Kidney (tissue), 2 donors: ENCODE results near the genes MMP25, ZNF200 and NAA60.

- PRO-cap: no peak
- RRBS: 16% methylated on average over 22 of the region's 48 CpGs
These were observed 1.8 kb upstream of the PAQR4 start for GRCh38 chr16:2967345-2967818.

DNA sequence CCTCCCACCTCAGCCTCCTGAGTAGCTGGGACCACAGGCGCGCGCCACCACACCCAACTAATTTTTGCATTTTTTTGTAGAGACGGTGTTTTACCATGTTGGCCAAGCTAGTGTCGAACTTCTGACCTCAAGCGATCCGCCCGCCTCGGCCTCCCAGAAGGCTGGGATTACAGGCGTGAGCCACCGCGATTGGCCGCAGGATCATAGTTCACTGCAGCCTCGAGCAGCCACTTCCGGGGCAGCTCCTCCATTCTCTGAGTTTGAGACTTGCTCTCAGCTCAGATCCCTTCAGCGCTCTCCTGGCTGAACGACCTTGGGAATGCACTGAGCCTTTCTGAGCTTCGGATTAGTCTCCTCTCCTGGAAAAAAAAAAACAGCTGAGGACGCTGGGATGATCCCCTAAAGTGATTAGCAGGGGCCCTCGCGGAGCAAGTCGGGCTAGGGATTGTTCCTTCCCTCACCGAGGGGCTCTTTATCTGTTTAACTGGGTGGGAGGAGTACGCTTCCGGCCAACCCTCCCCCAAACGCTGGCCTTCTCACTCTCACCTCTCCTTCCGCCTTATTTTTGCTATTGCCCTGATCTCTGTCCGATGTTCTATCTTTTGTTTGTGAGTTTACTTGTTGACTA is 1.2 kb upstream of the PKMYT1 start:
- PRO-cap: no peak
- RRBS: no CpG with 5 or more reads among the region's 28 CpGs

GRCh38 chr16:3004677-3005309 is 7.9 kb upstream of the CLDN9 start:
- PRO-cap: no peak
- RRBS: no CpG with 5 or more reads among the region's 42 CpGs

DNA sequence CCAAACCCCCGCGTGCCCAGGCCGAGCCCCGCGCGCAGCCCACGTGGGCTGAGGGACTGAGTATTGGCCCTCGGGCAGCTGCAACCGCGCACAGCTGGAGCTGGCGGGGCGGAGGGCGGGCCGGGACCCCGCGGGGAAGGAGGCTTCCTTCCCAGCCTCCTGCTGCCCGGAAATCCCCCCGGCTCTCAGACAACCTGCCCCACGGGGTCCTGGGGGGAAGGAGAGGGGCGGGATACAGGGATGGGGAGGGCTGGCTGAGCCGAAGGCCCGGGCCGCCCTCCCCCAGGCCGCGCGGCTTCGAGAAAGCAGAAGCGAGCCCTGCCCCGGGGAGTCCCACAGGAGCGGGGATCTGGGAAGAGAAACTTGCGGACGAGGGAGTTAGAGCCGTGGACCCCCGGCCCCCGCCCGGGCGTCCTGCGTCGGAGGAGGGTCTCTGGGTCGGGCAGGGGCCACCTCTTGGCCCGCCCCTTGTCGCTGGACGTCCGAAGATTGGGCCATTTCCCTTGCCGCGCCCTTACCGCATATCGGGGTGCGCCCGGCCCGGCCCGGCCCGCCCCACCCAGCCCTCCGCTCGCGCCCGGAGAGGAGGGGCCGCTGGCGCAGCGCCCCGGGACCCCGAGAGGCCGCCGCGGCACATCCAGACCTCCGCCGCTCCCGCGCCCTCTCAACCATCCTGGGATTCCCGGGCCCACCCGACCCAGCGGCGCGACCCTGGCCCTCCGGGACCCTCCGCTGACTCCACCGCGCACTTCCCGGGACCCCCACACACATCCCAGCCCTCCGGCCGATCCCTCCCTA is at the start of gene MMP25:
MMP25 (plus strand) TSS at position 558 of the 798 bp plus-strand sequence.
- PRO-cap: no peak
- RRBS: 3% methylated on average over 51 of the region's 81 CpGs

DNA sequence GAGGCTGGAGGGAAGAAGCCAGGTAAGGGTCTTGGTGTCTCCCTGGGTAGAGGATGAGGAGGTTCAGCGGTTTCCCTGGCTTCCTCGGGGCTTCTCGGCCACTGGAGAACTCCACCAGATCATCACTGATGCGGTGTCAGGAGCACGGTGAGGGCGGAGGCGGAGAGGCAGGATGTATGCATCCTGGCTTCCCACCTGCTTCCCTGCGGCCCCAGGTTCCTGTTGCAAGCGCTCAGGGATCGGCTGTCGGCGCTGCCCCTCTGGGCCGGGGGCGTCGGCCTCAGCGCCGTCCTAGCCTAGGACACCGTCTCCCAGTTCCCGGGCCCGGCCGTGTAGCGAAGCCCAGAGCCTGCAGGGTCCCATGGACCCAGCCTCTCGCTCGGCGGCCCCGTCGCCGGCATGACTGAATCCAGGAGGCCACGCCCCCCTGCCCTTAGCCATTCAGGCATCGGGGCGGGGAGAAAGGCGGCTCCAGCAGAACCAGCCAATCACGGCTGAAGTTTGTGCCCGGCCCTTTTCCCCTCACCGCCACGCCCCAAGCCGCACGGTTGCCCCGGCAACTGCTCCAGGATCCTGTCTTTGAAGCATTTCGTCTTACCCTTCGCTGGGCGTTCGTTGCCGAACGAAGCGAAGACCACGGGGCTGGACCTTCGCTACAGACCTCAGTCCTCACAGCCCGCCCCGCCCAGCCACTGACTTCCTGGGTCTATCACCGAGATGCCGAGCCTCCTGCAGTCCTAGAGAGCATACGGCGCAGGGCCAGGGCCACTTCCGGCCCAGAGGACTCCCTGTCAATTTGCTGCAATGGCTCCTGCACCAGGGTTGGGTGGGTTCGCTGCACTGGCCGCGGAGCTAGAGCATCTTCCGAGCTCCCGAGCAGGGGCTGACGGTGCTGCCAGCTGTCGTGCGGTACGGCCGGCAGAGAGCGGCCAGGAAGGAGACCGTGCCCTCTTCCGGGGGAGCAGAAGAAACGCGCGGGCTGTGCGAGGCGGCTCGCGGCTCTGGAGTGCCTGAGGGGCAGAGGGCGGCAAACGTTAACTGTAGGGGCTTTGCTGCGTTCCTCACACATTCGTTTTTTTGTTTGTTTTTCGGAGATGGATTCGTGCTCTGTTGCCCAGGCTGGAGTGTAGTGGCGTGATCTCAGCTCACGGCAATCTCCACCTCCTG is 10.6 kb upstream of the ZNF213 start:
- PRO-cap: bidirectional peak, plus-strand start at position 545 of the sequence, minus-strand start at position 401 of the sequence; bidirectional peak, plus-strand start at position 768 of the sequence, minus-strand start at position 694 of the sequence
- RRBS: 2% methylated on average over 24 of the region's 83 CpGs

GRCh38 chr16:3234920-3235743 is at the start of gene ZNF200:
Gene ZNF200 (minus strand): TSS chr16:3235158.
- PRO-cap: bidirectional peak, plus-strand start at chr16:3235251, minus-strand start at chr16:3235122
- RRBS: 1% methylated on average over 24 of the region's 61 CpGs

GRCh38 chr16:3274189-3275517 is 8.6 kb upstream of the ZNF263 start:
- PRO-cap: no peak
- RRBS: no CpG with 5 or more reads among the region's 8 CpGs

DNA sequence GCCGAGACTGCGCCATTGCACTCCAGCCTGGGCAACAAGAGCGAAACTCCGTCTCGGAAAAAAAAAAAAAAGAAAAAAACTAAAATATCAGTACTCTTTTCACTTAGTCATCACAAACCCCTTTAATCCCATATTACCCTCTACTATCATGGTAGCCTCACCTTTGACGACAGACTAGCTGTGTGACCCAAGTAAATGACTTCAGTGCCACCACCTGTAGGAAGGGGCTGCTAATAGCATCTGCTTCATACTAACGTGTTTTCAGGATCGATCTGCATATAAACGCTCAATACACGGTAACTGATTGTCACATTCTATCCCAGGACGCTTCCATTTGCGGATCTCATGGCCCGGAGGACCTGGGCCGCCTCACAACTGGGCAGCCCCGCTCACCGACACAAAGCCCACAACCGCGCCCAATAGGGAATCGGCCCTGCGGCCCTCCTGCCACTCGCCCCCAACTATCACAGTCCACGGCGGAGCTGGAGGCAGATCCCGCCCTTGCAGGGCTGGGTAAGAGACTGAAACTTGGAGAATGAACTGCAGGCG is 1.1 kb upstream of the ZNF263 start:
- PRO-cap: unidirectional peak, plus-strand start at position 469 of the sequence
- RRBS: no CpG with 5 or more reads among the region's 25 CpGs

DNA sequence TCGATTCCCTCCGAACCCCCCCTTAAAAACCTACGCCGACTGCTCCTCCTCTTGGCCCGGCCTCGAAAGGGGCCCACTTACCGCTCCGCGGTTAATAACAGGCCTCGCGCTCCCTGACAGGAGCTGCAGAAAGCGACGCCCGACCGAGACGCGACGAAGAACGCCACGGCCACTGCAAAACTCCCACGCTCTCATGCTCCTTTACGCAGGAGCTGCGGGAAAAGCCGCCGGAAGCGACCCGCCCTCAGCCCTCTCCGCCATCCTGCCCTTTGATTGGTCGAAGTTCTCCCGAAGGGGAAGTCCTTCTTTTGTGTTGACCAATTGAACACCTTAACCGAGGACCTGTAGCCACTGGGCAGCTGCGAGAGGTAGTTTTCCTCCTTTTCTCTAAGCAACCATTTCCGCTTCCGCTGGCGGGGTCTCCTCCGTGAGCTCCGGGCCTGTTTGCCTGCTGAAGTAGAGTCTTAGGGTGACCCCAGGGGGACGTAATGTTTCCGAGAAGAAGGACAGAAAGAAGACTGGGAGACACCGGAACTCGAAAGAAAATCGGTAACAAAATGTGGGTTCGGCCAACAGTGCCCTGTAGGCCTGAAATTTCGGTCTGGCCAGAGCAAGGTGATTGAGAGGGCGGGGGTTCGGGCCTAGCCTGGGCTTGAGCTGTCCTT is at the start of gene NAA60:
NAA60 (plus strand) TSS at position 402 of the 665 bp plus-strand sequence.
- PRO-cap: bidirectional peak, plus-strand start at position 404 of the sequence, minus-strand start at position 195 of the sequence
- RRBS: 40% methylated on average over 7 of the region's 46 CpGs

GRCh38 chr16:3443944-3444591 is 588 bp downstream of the NAA60 start:
- PRO-cap: no peak
- RRBS: no CpG with 5 or more reads among the region's 16 CpGs

DNA sequence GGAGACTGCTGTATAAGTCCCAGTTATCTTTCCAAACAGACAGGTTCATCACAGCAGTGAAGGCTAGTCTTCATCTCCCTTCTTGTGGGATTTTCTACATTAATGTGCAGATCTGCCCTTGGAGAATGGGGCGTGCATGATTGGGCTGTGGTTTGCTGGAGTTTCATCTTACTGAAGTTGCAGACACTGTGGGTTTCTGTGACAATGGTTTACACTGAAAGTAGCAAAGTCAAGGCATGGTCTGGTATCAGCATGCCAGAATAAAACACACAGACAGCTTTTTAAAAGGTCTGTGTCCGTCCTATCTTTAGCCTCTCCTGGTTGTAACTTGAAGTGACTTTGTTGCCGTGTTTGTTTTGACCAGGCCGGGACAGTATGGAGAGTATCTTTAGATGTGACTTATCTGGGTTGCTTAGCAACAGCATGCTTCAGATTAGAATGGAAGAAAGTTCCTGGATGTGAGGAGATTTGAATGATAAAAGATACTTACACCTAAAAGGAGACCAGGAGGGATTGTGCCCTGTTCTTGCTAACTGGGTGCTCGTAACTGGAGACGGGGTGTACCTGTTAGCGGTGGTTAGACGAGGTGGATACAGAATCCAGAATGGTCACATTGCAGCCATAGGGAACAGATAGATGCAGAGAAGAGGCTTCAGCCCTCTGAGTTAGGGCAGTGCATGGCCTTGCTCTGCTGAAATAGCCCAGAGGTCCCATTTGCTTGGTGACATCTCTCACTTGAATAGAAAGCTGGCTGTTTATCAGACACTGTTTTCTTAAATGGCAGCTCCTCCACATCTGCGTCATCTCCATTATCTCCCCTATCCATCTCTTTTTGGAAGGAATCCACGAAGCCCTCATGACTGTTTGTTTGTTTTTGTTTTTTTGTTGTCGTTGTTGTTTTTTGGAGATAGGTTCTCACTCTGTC is 16.3 kb downstream of the NAA60 start:
- PRO-cap: no peak
- RRBS: no CpG with 5 or more reads among the region's 11 CpGs

DNA sequence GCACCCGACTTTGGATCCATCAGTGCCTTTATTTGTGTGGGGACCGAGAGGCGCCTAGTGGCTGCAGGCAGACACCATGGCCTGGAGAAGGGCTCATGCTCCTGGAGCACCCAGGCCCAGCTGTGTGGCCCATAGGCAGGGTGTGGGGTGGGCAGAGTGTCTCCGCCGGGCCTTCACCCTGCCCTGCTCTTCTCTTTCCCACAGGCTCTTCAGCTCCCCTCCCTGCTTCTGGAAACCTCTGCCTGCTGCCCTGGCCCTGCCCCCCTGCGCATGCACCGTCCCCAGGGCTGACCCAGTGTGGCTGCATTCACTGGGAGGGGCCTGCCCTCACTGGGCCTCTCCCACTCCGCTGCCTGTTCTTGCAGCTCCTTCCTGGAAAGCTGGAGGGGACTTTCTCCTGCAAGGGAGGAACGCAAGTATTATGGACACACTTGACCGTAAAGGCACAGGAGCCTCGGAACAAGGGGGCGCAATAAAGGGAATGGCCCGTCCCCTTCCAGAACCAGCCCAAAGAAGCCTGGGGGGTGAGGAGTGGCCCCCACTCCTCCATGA is 9.9 kb downstream of the C16orf90 start:
- PRO-cap: no peak
- RRBS: no CpG with 5 or more reads among the region's 13 CpGs

GRCh38 chr16:3509484-3510016 is 8.7 kb downstream of the CLUAP1 start:
- PRO-cap: no peak
- RRBS: no CpG with 5 or more reads among the region's 12 CpGs

DNA sequence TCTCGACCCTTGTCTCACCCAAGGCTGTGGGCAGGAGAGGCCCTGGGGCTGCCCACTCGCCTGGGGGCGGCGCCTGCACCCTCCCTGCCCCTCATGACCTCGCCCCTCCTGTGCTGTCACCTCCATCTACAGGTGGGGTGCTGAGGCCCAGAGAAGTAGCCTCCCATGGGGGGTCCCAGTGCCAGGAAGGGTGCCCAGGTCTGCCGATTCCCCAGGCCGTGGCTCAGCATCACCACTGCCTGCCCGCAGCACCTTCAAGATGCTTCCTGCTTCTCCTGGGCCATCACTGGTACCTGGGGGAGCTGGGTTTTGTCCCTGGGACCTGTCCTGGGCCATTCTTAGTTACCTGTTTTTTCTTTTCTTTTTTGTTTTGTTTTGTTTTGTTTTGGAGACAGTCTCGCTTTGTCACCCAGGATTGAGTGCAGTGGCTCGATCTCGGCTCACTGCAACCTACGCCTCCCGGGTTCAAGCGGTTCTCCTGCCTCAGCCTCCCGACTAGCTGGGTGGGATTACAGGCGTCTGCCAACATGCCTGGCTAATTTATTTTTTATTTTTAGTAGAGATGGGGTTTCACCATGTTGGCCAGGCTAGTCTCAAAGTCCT is 807 bp downstream of the NLRC3 start:
- PRO-cap: no peak
- RRBS: no CpG with 5 or more reads among the region's 16 CpGs

DNA sequence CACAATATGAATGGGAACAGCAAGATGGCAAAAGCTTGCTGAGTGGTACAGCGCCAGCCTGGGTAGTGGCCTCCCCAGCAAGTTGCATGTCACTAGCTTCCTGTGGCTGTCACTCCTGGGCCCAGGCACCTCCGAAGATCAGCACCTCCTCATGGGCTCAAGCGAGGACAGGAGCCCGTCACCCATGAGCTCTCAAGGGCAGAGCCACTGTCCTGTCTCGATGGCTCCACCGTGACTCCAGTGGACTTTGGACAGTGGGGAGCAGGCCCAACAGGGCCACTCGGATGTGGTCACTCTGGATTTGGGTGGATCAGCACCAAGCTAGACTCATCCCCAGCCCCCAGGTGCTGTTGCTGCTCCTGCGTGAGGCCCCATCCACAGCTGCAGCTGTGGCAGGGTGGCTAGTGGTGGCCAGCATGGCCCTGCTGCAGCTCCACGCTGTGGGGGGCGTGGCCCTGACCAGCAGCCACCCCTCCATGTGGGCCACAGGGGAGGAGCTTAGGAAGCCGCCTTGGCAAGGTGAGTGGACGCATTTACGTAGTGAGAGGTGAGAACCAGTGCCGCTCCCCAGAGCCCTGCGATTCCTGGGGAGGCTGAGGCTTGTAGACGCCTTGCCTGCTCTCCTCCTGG is 13.7 kb upstream of the DNASE1 start:
- PRO-cap: no peak
- RRBS: no CpG with 5 or more reads among the region's 16 CpGs

DNA sequence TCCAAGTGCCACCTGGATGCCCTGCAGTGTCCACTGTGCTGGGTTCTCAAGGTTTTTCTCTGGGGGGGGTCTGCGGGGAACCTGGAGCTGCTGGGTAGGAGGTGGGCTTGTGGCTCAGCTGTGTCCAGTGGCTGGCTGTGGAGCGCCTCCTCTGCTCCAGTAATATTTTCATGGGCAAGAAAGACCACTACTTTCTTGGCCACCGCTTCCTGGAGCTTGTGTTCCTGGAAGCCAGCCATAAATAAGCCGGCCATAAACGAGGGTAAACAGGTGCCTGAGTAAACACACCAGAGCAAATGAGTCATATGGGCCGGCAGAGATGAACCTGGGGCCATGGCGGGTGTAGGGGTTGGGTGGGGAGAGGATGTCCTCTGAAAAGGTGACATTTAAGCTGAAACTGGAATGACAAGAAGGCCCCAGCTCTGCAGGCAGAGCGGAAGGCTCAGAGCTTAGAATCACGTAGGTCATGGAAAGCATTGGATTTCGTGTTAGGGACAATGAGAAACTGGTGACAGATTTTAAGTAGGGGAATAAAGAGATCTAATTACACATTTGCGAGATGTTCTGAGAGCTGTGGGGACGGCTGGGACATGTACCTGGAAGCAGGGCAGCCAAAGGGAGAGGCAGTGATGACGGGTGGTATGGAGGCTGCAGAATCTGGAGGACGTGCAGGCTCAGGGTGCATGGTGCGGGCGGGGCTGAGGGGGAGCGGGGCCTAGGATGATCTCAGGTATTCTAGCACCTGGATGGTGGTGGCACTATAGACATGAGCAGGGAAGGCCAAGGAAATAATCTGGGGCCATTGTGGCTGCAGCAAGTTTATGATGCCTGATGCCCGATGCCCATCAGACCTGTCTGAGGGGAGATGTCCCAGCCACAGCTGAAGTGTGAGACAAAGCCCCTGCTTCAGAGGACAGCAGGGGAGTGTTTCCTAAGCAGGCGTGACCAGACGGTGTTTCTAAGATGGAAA is 8.1 kb upstream of the DNASE1 start:
- PRO-cap: no peak
- RRBS: no CpG with 5 or more reads among the region's 20 CpGs

- PRO-cap: no peak
- RRBS: 98% methylated on average over 3 of the region's 27 CpGs
These were observed 17.6 kb upstream of the TRAP1 start for GRCh38 chr16:3734814-3735387.

- PRO-cap: no peak
- RRBS: no CpG with 5 or more reads among the region's 12 CpGs
These were observed 21.1 kb upstream of the TRAP1 start for GRCh38 chr16:3738179-3738988.

DNA sequence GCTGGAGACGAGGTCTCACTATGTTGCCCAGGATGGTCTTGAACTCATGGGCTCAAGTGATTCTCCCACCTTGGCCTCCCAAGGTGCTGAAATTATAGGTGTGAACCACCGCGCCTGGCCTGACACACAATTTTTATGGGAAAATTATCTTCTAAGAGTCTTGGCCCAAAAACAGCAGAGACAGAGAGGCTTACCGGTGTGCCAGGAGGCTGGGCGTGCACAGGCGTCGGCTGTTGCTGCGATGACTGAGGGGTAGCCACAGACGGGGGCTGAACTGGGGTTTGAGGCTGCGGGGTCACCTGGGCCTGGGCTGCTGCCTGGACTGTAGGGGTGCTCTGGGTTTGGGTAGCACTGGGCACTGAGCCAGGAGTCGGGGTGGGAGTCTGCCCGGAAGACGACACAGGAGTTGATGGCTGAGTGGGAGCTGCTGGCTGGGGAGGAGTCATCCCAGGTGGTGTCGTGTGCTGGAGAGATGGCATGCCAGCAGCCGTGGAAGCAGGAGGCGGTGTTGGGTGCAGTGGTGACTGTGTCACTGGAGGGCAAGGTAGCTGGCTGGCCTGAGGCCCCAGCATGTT is 53.1 kb upstream of the TRAP1 start:
- PRO-cap: no peak
- RRBS: no CpG with 5 or more reads among the region's 16 CpGs

DNA sequence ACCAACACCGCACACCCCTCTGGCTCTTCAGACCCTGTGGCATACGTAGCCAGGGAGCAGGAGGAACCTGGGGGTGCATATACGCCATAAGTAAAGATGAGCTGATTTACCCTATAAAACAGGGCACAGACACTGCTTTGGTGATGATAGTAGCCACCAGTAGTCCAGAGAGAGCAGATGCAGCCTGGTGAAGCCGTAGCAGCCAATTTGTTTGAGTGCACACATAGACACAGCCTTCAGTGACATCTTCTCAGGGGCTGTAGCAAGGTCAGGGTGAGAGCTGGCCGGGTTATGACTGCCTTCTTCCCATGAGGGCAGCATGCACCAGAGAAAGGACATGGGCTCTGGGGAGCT is 35.6 kb upstream of the CREBBP start:
- PRO-cap: unidirectional peak, plus-strand start at position 276 of the sequence
- RRBS: no CpG with 5 or more reads among the region's 5 CpGs